GM12891 (cell line): ENCODE results near the genes TPRX1, NTN5, IZUMO1 and CGB5.

DNA sequence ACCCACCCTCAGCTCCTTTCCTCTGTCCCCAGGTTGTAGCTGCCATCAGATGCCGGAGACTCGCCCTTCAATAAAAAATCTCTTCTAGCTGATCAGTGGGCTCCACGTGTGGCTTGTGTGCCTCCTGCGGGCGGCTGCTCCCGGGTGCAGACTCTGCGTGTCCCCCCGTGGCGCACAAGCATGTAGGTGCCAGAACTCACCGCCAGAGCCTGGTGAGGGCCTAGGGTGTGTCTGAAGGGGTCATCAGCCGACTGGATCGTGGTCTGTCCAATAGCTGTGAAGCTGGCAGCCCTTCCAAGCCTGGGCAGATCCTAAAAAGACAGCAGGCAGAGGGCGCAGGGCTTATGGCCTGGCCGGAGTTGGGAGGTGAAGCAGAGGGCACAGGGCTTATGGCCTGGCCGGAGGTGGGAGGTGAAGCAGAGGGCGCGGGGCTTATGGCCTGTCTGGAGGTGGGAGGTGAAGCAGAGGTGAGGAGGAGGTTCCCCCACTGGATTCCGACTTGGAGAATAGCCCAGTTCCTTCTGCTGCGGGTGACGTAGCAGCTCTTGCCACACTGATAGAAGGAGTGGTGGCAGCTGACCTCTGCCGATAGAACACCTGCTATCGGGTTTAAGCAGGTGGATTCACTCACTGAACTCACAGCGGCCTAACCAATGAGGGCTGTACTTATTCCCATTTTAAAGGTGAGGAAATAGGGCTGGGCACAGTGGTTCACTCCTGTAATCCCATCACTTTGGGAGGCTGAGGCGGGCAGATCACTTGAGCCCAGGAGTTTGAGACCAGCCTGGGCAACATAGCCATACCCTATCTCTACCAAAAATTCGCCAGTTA is 11.8 kb downstream of the NOP53 start:
- RRBS, result 96% methylated on average over 5 of the region's 25 CpGs

GRCh38 chr19:47804375-47804704 is at the start of gene TPRX1:
Gene TPRX1 (minus strand): TSS chr19:47804551.
- RRBS, result no CpG with 5 or more reads among the region's 6 CpGs

DNA sequence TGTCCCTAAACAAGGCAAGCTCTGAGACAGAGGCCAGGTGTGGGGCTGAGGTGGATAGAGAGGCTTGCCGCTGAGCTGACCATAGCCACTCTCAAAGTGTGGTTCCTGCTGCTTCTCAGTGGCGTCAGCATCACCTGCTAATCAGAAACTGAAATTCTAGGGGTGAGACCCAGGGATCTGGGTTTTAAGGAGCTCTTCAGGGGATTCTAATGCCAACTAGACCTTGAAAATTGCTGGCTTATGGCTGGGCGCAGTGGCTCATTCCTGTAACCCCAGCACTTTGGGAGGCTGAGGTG is 6.0 kb upstream of the TPRX2 start:
- RRBS, result no CpG with 5 or more reads among the region's 3 CpGs

DNA sequence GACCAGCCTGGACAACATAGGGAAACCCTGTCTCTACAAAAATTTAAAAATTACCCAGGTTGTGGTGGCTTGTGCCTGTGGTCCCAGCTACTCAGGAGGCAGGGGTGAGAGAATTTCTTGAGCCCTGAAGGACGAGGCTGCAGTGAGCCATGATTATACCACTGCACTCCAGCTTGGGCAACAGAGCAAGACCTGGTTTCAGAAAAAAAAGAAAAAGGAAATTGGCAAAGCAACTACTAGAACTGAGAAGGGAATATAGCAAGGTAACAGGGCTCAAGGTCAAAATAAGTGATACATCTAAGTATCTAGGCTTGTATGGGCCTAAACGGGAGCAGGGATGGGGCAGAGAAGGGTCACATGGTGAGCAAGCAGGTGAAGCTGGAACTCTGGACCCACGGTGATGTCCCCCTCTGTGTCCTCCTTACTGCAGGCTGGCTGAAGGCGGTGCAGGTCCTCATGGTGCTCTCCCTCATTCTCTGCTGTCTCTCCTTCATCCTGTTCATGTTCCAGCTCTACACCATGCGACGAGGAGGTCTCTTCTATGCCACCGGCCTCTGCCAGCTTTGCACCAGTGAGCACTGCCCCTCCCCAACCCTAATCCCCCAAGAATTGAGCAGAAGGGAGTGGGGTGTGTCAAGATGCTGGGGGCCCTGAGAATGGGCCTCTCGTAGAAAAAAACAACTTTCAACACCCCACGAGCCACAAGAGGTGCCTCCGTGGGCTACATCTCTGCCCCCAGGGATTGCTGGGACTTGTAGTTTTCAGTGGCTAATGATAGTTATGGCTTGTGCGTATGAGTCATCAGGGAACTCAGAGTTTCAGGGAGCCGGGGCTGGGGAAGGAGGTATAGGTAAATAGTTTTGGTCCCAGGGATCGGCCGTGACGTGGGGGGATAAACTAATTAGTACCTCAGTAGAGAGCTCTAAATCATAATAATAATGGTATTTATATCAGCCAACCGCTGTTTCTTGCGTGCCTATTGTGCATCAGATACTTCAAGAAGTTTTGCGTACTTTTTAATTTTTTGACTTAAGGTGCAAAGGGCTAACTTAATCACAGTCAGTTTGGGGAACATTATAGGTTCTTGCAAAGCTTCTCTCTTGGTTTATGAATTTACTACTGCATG is 3.9 kb downstream of the EMP3 start:
- RRBS, result no CpG with 5 or more reads among the region's 18 CpGs

DNA sequence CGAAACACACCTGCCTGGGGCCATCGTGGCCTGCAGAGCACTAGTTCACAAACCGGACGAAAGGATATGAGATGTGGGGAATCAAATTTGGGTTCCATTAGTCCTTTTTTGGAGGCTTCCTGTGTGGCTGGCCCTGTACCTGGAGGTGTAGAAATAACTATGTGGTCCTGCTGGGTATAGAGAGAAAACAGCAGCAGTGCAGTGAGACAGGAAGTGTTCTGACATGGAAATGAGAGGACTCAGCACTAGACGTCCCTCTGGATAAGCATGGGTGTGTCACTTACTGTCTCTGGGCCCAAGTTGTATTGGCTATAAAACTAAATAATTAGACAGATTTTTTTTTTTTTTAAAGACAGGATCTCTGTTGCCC is 12.3 kb downstream of the KDELR1 start:
- RRBS, result no CpG with 5 or more reads among the region's 5 CpGs

DNA sequence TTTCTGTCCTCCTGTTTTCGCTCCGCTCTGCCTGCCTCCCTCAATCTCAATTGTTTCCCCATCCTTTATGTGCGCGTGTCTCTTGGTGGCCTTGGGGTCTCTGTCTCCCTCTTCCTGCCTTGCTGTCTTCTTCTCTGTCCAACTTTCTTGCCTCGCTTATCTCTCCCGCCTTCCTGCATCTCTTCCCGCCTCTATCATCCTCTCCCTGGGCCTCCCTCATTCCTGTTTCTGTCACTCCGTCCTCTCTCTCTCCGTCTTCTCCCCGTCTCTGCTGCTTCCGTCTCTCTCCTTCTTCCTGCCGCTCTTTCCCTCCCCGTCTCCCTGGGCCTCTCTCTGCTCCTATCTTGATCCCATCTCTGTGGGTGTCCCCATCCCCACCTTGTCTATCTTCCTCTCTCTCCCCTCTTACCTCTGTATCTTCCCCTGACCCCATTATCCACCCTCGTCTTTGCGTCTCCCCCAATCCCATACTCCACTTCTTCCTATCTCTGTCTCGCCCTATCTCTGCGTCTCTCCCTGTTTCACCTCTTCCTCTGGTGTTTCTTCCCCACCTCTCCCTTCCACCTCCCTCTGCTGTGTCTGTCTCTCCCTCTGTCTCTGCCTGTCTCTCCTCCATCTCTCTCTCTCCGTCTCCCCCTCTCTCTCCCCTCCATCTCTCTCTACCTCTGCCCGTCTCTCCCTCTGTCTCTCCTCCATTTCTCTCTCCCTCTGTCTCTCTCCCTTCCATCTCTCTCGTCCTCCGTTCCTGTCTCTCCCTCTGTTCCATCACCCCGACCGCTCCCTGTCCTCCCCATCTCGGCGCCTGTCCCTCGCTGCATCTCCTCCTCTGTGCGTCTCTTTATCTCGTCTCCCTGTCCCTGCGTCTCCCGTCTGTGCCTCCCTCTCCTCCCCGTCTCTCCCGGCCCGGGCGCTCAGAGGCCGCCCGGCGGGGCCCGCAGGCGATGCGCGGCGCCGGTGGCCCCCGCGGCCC is 4.3 kb downstream of the GRIN2D start:
- RRBS, result 2% methylated on average over 3 of the region's 45 CpGs

- RRBS, result 93% methylated on average over 2 of the region's 10 CpGs
Observed at GRCh38 chr19:48399163-48399351, 5.6 kb downstream of the GRIN2D start.

- RRBS, result 100% methylated on average over 3 of the region's 10 CpGs
Observed at GRCh38 chr19:48479298-48479843, 10.2 kb downstream of the CYTH2 start.

DNA sequence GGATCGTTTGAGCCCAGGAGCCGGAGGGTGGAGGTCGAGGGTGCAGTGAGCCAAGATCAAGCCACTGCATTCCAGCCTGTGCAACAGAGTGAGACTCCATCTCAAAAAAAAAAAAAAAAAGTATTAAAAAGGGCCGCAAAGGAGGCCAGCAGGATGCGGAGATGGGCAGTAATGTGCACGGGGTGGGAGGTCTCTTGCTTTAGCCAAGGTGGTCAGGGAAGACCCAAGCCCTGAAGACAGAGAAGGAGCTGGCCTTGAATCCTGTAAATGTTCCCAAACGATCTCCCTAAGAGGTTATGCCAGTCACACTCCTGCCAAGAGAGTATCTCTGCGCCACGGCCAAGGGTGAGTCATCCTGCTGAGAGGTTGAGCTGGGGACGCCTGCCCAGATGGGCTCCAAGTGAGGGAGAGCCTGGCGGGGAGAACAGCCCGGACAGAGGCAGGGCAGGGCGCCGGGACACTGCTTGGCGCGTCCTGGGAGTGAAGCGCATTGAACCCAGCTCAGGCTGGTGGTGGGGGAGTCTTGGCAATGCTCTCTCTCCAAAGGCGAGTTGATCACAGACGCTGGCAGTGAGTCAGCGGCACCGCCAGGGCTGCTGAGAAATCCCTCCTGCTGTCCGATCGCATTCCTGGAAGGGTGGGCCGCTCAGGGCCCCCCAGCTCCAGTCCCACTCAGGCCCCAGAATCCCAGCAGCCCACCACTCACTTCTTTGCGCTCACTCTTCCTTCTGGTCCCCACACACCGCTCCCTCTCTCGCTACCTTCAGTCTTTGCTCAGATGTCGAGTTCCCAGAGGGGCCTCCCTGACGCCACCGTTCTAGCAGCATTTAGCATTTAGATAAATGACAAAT is 16.4 kb downstream of the SULT2B1 start:
- RRBS, result no CpG with 5 or more reads among the region's 30 CpGs

GRCh38 chr19:48632651-48633822 is 4.1 kb downstream of the DBP start:
- RRBS, result no CpG with 5 or more reads among the region's 13 CpGs

DNA sequence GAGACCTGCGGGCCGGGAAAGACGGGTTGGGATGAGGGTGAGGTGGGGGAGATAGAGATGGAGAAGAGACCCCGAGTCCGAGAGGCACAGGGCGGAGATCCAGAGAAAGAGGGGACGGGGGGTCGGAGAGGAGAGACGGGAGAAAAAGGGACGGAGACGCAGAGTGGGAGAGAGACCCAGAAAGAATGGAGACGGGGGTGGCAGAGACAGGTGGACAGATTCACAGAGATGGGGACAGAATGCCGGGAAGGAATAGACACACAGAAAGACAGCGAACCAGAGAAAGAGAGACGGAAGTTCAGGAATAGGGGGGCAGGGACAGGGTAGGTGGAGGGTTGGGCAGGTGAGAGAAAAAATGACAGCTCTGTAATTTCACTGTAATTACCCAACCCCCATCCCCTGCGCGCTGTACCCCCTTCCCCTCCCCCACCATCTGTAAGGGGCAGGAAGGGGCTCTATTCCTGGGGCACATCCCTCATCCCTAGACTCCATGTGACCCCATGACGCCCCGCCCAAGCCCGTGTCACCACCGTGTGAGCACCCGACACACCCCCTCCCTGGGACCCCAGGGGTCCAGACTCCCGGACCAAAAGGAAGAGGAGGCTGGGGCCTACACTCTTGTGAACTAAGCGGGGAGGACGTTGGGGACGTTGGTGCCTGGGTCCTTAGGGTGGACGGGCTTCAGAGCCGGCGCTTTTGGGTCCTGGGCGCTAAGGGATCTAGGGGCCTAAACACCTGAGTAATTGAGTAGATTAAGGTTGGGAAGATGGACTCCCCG is 1.0 kb downstream of the DBP start:
- RRBS, result 3% methylated on average over 2 of the region's 31 CpGs

DNA sequence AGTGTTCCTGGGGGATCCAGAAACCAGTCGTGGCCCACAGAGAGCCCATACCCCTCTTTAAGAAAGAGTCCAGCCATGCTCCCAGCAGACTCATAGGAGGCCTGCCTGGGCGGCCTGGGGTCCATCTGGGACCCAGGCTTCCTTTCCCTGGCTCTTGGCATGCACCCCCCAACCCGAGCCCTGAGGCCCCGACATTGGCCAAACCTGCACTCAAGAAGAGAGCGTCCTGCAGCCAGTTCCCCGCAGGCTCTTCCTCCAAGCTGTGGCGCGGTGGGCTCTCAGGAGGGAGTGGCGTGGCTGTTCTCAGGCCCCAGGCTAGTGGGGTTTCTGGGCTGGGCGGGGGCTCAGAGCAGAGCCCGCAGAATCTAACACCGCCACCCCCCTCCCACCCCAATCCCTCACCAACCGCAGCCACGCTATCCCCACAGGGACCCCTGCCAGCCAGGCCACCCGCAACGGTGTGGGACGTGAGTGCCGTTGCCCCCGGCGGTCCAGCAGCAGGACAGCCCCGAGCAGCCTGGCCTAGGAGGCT is at the start of gene NTN5:
TSS of gene NTN5 (minus strand) at position 290 of the 532 bp plus-strand sequence.
- RRBS, result no CpG with 5 or more reads among the region's 21 CpGs

DNA sequence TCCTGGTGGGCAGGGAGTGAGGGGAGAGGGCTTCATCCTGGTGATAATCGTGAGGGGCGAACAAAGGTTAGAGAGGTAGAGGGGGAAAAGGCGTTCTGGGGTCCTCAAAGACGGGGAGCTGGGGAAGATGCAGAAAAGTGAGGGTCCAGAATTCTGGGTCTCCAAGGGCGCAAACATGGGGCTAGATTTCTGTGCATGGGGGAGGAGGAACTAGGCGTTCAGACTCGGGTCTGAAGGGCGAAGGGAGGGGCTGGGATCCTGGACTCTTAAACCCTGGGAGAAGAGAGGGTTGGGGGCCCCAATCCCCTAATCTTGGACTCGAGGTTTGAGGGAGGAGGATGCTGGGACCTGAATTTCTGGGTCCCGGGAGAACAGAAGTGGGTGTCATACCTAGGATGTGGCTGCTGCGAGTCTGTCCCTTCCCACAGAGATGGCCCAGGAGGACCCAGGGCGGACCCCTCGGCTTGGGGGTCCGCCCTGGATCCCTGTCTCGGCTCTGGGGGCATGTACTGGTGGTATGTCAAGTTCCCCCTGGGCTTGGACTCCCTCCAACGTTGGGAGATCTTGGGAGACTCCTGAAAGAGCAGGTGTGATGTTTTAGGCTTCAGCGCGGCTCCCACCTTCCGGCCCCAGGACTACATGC is 4.5 kb downstream of the MAMSTR start:
- RRBS, result no CpG with 5 or more reads among the region's 19 CpGs

GRCh38 chr19:48741011-48741974 is 883 bp upstream of the RASIP1 start:
- RRBS, result 7% methylated on average over 5 of the region's 38 CpGs

DNA sequence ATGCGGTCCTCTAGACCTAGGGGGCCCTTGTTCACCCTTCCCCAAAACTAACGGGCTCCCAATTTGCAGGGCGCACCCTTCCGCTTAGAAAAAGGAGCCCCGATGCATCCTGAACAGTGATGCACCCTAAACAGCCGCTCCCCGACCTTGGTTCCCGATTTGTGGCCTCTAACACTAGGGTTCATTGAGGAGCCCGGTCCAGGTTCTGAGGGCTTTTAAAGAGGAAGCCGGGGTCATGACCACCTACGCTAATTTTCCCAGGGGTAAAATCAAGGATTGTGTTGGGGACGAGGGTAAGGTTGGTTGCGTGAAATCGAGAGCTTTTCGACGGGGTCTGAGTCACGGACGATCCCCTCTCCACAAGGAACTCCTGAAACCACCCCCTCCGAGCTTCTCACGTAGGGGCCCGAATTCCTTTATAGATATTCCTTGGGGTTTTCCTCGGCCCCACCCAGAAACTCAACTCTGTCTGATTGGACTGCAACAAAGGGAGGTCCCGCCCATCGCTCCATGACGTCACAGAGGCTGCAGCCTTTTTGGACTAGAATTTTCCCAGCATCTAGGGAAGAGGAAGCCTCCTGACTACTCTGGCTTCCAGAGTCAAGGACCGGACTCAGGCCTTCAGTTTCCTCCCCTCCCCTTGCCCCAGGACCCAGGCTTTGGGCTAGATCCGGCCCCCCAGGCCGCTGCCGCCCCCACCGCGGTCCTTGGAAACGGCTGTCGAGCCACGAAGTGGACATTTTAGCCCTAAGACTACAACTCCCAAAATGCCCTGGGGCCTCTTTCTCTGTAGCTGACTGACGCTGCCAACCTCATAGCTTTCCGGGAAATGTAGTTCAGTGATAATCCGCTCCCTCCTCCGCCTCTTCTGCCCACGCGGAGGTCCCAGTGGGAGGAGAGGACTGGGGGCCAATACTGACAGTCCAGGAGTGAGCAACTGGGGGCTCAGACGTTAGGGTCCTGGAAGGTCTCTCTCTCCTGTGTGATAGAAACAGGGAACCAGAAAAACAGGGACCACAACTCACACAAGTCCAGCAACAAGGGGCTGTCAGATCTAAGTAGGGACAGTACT is at the start of gene IZUMO1:
TSS of gene IZUMO1 (minus strand) at position 429 of the 1,072 bp plus-strand sequence.
- RRBS, result 11% methylated on average over 2 of the region's 41 CpGs

- RRBS, result 17% methylated on average over 1 of the region's 9 CpGs
Observed at GRCh38 chr19:48781026-48781501, 25.7 kb downstream of the FGF21 start.

- RRBS, result under 1% methylated on average over 6 of the region's 24 CpGs
Observed at GRCh38 chr19:48900515-48901432, 662 bp downstream of the NUCB1 start.

DNA sequence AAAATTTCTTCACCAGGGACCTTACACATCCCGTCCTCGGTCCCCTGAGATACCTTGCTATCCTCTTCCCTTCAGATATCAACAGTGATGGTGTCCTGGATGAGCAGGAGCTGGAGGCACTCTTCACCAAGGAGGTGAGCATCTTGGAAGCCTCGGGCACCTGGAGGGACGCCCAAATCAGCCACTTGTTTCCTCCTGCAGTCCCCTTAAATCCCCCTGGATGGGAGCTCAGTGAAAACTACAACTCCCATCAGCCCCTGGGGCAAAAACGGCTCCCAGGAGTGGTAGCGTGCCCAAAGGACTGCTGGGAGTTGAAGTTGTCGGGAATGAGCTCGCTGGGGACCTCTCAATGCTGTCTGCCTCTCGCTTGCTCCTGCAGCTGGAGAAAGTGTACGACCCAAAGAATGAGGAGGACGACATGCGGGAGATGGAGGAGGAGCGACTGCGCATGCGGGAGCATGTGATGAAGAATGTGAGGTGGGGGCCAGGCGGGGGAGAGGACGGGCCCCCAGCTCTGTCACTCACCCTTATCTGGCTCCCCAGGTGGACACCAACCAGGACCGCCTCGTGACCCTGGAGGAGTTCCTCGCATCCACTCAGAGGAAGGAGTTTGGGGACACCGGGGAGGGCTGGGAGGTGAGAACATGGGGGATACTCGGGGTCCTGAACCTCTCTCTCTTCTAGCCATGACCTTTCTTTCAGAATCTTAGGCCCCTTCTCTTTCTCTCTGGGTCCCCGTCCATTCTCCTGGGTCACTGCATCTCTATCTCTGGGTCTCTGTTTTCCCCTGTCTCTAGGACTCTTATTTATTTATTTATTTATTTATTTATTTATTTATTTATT is 14.6 kb upstream of the DHDH start:
- RRBS, result no CpG with 5 or more reads among the region's 23 CpGs

- RRBS, result no CpG with 5 or more reads among the region's 14 CpGs
Observed at GRCh38 chr19:49043640-49044007, at the start of gene CGB5. Gene CGB5 (plus strand): TSS chr19:49043848.